Urinary bladder (tissue), 3 donors: Measurements from ENCODE around the genes TNNI3, GARIN5B, TMEM238 and ZNF471.

DNA sequence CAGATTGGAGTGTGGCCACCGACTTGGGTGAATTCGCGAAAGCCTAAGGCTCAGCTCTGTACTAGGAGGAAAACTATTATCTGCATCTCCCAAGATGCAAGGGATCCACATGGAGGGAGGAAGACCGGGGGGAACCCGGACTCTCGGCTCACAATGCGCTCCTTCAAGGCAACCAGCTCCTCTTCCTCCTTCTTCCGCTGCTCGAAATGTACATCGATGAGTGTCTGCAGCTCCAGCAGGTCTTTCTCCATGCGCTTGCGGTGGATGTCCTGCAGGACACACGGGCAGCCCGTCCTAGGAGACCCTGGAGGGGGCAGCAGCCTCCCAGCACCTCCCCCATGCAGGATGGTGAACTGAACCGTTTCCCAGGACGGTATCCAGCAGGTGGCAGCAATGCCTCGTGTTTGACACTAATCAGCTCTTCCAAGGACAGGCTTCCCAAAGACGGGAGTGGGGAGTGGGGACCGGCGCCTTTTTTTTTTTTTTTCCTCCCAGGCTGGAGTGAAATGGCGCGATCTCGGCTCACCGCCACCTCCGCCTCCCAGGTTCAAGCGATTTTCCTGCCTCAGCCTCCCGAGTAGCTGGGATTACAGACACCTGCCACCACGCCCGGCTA, 7.9 kb downstream of the TNNT1 start:
- PRO-cap: no peak
- RAMPAGE, long total RNA: no peak

- PRO-cap: no peak
- RAMPAGE, long total RNA: no peak
Observed at GRCh38 chr19:55157332-55158143, at the start of gene TNNI3. Gene TNNI3 (minus strand): TSS chr19:55157732.

DNA sequence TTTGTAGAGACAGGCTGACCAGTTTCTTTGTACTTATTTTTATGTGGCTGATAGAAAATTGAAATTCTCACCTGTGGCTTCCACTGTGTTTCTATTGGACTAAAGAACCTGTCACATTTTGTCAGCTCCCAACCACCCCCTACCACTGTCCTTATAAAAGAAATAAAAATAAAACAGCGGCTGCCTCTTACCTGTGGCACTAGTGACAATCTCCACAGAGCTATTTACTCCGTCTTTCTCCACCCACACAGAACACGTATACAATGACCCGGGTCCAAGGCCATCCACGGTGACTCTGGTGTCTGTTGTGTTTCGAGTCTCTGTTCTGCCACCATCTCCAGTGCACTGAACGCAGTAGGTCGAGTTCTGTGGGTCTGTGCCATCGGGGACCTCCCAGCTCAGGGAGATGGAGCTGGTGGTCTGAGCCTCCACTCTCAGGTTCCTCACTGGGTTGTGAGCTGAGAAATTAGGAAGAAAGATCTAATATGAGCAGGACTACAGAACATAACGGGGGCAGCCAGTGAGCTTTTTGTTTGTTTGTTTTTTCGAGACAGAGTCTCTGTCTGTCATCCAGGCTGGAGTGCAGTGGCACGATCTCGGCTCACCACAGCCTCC, 5.6 kb downstream of the PTPRH start:
- PRO-cap: no peak
- RAMPAGE, long total RNA: no peak

- PRO-cap: no peak
- RAMPAGE, long total RNA: no peak
Observed at GRCh38 chr19:55265680-55266247, 6.9 kb upstream of the PPP6R1 start.

GRCh38 chr19:55279359-55279754, 553 bp downstream of the HSPBP1 start:
- PRO-cap: no peak
- RAMPAGE, long total RNA: no peak

- PRO-cap: no peak
- RAMPAGE, long total RNA: no peak
Observed at GRCh38 chr19:55284304-55284935, 623 bp downstream of the BRSK1 start.

- PRO-cap: no peak
- RAMPAGE, long total RNA: no peak
Observed at GRCh38 chr19:55285231-55286105, 1.7 kb downstream of the BRSK1 start.

GRCh38 chr19:55345594-55346521, 6.2 kb downstream of the KMT5C start:
- PRO-cap: no peak
- RAMPAGE, long total RNA: no peak

DNA sequence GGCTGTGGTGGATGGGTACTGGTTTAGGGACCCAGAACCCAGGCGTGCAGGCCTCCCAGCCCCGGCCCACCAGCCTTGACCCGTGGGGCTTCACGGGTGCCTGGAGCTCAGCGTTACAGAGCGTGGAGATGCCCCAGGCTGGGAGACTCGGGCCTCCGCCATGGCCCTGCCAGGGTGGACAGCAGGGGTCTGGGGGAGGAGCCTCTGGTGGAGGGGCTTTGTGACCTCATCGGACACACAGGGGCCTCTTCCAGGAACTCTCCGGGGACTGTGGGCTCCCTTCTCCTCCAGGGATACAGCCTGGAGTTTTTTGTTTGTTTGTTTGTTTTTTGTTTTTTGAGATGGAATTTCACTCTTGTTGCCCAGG, at the start of gene GARIN5B:
Gene GARIN5B, minus strand, starts transcription at position 191 of the 367 bp plus-strand sequence.
- PRO-cap: no peak
- RAMPAGE, long total RNA: no peak

DNA sequence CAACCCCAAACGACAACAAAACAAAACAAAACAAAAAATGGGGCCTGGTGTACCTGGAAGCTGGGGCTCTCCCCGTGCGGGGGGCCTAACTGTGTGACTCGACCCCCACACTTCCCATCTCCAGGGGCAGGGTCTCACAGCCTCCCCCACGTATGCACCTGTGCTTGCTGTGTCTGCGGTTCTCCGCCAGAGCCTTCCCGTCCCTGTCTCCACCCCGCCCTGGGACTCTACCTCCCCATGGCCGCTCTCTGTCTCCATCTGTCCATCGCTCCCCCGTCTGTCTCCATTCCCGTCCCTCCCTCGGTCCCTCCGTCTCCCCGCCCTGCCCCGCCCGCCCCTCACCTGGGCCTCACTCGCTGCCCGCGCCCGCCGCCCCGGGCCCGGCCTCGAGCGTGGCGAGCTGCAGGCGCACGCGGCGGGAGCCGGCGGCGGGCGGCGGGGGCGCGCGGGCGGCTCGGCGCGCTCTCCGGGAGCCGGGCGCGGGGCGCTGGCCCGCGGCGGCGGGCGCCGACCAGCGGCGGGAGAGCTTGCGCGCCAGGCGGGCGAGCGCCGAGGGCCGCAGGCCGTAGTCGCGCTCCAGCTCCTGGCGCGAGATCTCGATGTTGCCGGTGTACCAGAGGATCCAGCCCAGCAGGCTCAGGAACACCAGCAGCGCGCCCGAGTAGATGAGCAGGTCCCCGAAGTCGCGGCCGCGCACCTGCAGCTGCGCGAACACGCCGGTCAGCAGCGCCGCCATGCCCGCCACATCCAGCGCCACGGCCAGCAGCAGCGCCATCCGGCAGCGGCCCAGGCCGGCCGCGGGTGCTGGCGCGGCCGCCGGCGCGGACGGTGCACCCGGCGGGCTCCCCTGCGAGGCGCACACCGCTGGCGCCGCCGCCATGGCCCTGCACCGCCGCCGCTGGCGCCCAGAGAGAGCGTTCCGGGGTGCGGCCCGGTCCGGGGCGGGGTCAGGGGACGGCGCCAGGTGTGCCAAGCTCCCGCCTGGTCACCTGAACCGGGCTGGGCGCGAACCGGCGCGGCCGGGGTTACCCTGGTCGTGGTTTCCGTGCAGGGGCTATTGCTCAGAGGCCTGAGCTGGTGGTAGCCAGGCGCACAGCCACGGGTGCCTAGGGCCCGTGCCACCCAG, at the start of gene TMEM238:
Gene TMEM238, minus strand, starts transcription at position 913 of the 1,126 bp plus-strand sequence.
- PRO-cap: unidirectional peak, plus-strand start at position 490 of the sequence; unidirectional peak, plus-strand start at position 537 of the sequence
- RAMPAGE, long total RNA: no peak

DNA sequence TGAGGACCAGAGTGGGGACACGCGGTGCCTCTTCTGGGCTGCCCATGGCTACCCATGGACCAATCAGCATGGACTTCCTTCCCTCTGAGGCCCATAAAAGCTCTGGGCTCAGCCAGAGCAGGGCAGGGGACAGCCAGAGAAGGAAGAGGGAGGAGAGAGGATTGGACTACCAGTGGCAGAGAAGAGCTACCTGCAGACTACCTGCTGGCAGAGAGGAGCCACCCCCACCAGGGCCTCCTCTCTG, 12.2 kb upstream of the UBE2S start:
- PRO-cap: no peak
- RAMPAGE, long total RNA: no peak

GRCh38 chr19:55483712-55484260, 1.2 kb upstream of the NAT14 start:
- PRO-cap: no peak
- RAMPAGE, long total RNA: no peak

- PRO-cap: no peak
- RAMPAGE, long total RNA: no peak
Observed at GRCh38 chr19:55518020-55519046, 18.6 kb downstream of the SBK2 start.

DNA sequence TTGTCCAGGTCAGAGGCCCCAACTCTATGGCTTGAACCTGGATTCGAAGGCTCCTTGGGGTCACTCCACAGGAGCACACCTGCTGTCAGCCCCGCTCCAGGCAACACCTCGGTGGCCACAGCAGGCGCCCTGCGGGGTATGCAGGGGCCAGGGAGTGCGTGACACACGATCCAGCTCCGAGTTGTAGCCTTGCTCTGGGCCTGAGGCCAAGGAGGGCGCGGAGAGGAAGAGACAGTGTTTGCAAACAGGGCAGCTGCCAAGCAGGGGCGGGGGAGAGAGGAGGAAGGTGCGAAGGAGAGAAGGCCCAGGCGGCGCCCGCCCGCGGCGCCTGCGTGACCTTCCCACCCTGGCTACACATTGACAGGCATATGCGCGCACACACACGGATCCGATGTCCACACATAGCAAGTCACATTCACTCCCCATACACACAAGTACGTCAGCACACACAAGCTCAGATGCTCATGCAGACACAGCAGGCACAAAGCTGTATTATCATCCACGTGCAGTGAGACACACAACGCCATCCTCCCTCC, 10.6 kb downstream of the SBK2 start:
- PRO-cap: no peak
- RAMPAGE, long total RNA: no peak

DNA sequence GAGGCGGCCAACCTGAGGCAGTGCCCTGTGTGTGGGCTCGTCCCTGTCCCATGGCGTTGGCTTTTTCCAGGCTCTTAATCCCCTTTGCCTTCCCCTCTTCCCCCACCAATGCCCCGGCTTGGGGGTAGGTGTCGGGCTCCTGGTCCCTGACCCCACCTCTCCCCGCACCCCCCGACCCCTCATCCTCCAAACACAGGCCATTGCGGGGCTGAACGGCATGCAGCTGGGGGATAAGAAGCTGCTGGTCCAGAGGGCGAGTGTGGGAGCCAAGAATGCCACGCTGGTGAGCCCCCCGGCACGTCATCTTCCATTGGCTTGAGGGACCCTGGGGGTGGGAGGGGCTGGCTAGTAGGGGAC, 6.2 kb upstream of the EPN1 start:
- PRO-cap: no peak
- RAMPAGE, long total RNA: no peak

DNA sequence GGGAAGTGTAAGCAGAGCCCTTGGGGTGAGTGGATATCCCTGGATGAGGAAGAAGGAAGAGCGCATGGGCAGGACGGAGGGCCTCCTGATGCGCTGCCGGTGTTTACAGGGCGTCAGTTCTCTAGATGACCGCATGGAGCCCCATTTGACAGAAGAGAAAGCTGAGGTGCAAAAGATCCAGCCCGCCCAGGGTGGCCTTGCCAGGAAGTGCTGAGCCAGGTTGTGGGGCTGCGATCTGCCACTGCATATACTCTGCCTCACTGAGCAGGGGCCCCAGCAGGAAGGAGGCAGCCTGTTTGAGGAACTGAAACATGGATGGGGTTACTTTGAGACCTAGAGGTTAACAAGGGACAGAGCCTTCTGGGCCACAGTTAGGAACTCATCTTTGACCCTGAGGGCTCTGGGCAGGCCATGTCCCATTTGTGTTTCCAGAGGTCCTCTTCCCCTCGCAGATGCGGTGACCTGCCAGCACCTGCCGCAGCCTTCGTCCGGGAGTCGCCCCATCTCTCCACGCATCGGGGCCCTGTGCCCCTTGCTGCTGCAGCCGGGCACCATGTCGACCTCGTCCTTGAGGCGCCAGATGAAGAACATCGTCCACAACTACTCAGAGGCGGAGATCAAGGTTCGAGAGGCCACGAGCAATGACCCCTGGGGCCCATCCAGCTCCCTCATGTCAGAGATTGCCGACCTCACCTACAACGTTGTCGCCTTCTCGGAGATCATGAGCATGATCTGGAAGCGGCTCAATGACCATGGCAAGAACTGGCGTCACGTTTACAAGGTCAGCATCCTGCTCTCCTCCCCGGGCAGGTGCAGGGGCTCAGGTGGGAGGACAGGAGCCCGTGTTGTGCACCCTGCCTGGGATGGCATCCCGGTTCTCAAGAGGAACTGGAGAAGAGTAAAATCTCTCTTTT, 3.3 kb downstream of the EPN1 start:
- PRO-cap: no peak
- RAMPAGE, long total RNA: no peak

DNA sequence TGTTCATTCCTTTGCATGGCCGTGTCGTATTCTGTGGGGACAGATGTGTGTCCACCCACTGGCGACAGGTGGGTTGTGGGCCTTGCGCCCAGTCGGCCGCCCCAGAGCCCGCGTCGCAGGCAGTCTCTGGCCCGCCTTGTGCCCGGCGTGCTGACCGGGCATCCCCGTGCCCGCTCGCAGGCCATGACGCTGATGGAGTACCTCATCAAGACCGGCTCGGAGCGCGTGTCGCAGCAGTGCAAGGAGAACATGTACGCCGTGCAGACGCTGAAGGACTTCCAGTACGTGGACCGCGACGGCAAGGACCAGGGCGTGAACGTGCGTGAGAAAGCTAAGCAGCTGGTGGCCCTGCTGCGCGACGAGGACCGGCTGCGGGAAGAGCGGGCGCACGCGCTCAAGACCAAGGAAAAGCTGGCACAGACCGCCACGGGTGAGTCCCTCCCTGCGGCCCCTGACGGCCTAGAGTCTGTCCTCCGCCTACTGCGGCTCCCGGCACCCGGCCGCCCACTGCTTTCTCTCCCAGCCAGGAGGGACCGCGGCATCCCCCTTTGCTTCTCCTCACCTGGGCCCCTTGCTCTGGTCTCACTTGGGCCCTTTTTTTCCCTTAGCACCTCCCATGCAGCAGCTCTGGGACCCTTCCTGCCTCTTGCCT, 10.3 kb downstream of the EPN1 start:
- PRO-cap: no peak
- RAMPAGE, long total RNA: no peak

GRCh38 chr19:56507330-56508308, at the start of gene ZNF471:
Gene ZNF471 (plus strand): TSS chr19:56507855.
- PRO-cap: bidirectional peak, plus-strand start at chr19:56508071, minus-strand start at chr19:56507746
- RAMPAGE, long total RNA: no peak

DNA sequence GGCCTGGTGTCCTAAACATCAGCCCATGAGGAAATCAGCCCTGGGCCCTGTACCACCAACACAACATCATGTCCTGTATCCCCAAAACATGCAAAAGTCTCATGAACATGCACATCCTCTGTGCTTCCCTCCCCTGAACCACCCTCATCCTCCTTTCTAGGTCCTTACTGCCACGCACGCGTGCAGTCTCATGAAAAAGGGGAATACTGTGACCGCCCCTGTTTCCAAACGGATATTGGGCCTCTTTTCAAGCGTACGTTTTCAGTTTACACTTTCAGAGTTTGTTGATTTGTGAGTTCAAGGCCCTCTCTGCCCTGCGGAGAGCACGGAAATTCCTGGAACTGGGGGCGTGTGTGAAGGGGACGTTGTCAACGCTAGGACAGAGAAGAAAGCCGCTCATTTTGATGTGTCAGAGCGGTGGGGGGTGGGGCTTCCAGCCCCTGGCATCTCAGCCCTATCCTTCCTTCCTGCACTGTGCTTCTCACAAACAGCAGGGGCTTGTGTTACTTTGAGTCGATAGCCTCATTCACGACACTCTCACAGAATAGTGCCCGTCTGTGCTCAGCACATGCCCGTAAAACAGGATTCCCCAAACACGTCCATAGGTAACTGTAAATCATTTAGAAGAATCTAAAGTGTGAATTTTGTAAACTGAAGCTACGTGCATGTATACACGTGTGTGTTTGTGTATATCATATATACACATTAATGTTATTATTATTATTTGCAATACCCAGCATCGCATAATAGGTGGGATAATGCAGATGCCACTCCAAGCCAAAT, 137.6 kb upstream of the PEG3 start:
- PRO-cap: no peak
- RAMPAGE, long total RNA: no peak

GRCh38 chr19:57037437-57038054, 82.2 kb upstream of the USP29 start:
- PRO-cap: no peak
- RAMPAGE, long total RNA: no peak